SK-MEL-5 (cell line): ENCODE measurements around a stretch of chr1.

DNA sequence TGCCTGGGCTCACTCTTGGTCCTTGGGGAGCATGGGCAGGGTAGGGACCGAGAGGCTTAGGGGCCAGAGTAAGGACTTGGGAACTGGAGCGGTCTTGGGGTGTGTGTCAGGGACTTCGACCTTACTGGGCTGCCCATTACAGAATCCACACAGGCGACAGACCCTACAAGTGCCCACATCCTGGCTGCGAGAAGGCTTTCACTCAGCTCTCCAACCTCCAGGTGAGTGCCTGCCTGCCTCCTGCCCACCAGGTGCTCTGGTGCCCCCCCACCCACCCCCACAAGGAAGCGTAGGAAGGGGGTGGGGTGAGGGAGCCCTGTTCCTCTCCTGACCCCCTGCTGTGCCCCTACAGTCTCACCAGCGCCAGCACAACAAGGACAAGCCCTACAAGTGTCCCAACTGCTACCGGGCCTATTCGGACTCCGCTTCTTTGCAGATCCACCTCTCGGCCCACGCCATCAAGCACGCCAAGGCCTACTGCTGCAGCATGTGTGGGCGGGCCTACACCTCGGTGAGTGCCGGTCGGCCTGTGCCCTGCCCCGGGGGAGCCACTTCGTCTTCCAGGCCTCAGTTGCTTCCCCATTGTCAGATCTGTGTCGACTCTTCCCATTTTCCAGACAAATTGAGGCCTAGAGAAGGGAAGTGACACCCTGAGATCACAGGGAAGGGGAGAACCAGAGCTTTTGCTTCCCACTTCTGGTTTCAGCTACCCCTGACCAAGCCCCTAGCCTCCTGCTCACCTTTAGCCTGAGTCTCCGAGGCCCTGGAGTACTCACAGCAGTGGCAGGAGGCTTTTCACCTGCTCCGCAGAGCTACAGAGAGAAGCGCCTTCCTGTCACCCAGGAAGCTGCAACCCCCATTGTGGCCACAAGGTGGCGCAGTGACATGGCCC is 25.9 kb downstream of the A3GALT2 start:
RAMPAGE:
- cytosol, long total RNA: no peak
- long total RNA: no peak
- nucleus, long total RNA: no peak

DNA sequence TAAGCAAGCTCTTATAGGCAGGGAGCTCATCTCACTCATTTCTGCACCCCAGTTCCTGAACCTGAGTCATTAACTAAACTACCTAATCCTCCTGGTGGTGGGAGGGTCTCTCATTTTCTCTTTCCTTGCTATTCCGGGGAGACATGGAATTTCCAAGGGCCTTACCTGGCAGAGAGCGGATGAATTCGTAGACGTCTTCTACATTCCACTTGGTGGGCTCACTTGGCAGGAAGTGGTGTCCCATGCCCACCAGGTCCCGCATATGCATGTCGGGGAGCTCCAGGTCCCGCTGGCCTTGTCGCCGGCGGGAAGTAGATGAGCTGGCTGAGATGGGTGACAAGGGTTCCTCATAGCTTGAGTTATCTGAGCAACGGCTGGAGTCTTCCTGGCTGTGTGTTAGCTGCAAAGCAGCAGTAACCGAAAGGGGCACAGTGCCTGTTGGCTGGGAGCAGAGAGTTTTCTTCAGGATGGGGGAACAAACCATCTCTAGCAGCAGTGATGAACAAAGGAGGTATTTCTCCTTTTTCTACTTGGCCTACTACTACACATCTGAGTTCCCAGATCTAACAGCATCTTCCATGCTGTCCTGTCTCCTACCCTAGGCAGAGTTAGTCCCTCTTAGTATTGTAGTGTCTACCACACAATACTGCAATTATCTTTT is 7.9 kb upstream of the A3GALT2 start:
RAMPAGE:
- cytosol, long total RNA: no peak
- long total RNA: no peak
- nucleus, long total RNA: no peak

GRCh38 chr1:33337917-33338415 is 17.1 kb upstream of the A3GALT2 start:
RAMPAGE:
- cytosol, long total RNA: no peak
- long total RNA: no peak
- nucleus, long total RNA: no peak

DNA sequence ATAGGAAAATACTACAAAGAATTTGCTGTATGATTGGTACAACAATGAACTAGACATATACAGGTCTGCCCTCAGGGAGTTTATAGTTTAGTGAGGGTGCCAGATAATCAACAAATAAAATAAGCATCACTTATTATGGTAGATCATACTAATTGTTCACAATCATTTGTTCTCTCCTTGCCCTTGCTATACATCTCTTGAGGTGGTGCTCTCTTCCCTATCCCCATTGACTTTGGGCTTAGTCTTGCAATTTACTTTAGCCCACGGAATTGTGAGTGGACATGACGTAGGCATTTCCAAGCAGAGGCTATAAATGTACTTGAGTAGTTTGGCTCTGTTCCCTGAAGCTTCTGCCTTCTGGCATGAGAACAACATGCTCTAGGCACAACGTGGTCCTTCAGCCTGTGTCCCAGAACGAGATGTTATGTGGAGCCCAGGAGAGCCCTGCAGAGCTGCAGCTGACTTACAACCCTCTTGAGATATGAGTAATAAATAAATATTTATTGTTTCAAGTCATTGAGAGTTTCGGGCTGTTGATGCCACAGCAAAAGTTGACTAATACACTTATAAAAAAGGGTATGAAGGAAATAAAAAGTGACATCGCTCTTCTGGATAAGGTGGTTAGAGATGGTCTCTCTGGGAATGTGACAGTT is 105.3 kb upstream of the HMGB4 start:
RAMPAGE:
- cytosol, long total RNA: no peak
- long total RNA: no peak
- nucleus, long total RNA: no peak

GRCh38 chr1:33902891-33903201 is 39.0 kb downstream of the HMGB4 start:
RAMPAGE:
- cytosol, long total RNA: no peak
- long total RNA: no peak
- nucleus, long total RNA: no peak

GRCh38 chr1:34683651-34684099 is 71.2 kb upstream of the GJB5 start:
RAMPAGE:
- cytosol, long total RNA: no peak
- long total RNA: no peak
- nucleus, long total RNA: no peak

DNA sequence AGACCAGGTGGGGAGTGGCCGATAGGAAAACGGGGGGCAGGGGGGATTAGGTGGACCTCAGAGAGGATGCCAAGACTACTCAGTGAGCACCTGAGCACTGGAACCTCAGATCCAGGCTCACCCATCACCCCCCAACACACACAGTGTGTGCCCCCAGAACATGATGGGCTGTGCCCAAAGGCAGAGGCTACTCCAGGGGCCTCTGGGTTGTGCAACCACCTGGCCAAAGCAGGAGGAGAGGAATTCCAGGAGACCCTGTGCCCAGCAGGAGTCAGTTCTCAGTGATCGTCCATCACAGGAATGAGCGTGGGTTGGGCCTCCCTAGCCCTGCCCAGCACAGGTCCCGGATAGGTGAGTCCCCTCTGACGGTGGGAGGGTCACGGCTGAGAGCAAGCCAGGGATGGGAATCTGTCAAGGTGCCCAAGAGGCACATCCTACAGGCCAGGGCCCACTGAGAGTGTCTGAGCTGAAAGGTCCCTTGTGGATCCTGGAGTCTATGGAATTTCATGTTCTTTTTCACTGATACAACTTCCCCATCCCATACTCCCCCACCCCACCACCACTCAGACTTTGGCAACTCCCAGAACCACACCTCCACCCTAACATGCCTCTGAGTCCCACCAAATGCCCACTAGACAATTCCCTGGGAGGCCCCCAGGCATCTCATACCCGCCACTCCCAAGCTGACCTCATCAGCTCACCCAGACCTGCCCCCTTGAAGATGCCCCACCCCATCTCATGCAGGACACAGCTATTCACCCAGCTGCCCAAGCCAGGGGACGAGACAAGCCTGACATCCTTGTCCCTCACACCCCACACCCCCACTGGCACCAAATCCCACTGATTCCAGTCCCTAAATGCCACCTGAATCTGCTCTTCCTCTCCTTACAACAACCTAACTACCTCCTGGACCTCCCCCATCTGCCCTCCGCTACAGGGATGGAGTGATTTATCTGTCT is 3.1 kb downstream of the GJB4 start:
RAMPAGE:
- cytosol, long total RNA: no peak
- long total RNA: no peak
- nucleus, long total RNA: no peak

DNA sequence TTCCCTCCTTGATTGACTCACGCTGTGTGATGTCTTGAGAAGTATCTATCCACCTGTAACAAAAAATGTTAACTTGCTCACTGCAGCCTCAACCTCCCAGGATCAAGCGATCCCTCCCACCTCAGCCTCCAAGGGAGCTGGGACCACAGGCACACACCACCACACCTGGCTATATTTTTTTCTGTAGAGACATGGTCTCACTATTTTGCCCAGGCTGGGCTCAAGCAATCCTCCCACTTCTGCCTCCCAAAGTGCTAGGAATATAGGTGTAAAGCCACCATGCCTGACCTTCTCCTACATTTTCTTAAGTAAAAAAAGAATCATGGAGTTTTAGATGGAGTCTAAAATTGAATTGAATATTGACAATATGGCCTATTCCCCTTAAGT is 15.6 kb downstream of the SFPQ start:
RAMPAGE:
- cytosol, long total RNA: no peak
- long total RNA: no peak
- nucleus, long total RNA: no peak

RAMPAGE:
- cytosol, long total RNA: no peak
- long total RNA: no peak
- nucleus, long total RNA: no peak
Observed at GRCh38 chr1:35185694-35186763, 6.9 kb downstream of the SFPQ start.

GRCh38 chr1:35363280-35363658 is 94.8 kb downstream of the ZMYM4 start:
RAMPAGE:
- cytosol, long total RNA: no peak
- long total RNA: no peak
- nucleus, long total RNA: no peak

RAMPAGE:
- cytosol, long total RNA: no peak
- long total RNA: no peak
- nucleus, long total RNA: no peak
Observed at GRCh38 chr1:35538796-35539406, 18.3 kb downstream of the KIAA0319L start.

DNA sequence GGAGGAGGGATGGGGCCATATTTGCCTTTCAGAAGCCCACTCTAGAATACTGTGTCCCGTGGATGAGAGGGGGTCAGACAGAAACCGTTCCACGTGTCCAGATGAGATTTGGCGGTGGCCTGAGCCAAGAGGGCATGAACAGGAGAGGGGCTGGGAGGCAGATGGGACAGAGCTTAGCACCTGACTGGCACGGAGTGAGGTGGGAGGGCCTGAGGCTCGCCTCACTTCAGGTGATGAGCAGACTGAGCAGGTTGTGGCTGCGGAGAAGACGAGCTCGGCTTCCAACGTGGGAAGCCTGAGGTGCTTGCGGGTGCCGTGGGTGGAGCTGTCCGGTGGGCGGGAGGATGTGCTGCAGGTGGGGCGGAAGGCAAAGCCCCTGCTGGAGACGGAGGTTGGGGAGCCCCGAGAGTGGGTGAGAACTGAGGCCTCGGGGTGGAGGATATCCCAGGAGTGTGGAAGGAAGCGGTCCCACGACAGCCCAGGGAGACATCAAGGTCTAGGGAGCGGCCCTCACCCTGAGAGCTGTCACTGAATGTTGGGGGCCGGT is 11.5 kb downstream of the C1orf216 start:
RAMPAGE:
- cytosol, long total RNA: no peak
- long total RNA: no peak
- nucleus, long total RNA: no peak

DNA sequence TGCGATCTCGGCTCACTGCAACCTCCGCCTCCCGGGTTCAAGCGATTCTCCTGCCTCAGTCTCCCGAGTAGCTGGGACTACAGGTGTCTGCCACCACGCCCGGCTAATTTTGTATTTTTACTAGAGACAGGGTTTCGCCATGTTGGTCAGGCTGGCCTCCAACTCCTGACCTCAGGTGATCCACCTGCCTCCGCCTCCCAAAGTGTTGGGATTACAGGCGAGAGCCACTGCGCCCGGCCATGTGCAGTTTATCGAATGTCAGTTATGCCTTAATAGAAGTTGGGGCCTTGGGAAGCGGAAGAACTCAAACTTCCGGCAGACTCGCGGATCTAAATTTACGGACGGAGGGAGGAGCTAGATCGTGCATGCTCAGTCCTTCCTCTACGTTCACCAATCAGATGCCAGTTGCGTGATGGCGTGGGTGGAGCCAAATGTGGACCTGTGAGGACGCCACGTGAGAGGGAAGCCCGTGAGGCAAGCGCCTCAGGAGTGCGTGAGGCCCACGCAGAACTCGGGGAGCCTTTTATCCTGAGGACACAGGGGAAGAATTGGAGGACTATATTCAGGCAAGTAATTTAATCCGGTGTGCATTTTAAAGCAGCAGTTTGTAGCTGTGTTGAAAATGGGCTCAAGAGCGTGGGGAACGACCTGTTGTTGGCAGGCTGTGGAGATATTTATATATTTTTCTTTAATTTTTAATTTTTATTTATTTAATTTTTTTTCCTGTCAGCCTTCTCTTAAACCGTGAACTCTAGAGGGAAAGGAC is 13.5 kb upstream of the AGO1 start:
RAMPAGE:
- cytosol, long total RNA: no peak
- long total RNA: no peak
- nucleus, long total RNA: no peak

DNA sequence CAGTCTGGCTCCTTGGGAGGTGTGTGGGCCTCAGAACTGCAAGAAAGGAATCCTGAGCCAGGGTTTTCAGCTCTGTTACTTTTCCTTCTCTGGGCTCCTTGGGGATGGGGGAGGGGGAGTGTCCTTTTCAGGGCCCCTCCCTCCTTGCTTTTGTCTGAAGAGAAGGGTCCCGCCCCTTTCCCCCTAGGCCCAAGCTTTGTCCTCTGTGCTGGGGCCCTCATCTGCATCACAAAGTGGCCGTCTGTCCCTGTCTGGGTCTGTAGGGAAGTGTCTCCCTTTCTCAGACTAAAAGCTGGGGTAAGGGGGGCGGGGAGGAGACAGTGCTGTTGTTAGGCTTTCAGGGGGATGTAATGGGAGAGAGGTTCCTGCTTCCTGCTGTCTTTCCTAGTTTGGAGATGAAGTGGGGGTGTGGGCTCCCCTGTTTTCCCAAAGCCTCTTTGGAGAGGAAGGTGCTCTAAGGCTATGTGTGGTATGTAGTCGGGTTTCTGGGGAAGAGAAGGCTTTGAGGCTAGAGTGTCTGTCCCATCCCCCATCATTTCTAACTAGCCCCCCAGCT is 3.1 kb downstream of the AGO1 start:
RAMPAGE:
- cytosol, long total RNA: no peak
- long total RNA: no peak
- nucleus, long total RNA: no peak

RAMPAGE:
- cytosol, long total RNA: no peak
- long total RNA: no peak
- nucleus, long total RNA: no peak
Observed at GRCh38 chr1:35888159-35888904, 5.3 kb downstream of the AGO1 start.

GRCh38 chr1:36176181-36176882 is 20.4 kb downstream of the MAP7D1 start:
RAMPAGE:
- cytosol, long total RNA: no peak
- long total RNA: no peak
- nucleus, long total RNA: no peak

DNA sequence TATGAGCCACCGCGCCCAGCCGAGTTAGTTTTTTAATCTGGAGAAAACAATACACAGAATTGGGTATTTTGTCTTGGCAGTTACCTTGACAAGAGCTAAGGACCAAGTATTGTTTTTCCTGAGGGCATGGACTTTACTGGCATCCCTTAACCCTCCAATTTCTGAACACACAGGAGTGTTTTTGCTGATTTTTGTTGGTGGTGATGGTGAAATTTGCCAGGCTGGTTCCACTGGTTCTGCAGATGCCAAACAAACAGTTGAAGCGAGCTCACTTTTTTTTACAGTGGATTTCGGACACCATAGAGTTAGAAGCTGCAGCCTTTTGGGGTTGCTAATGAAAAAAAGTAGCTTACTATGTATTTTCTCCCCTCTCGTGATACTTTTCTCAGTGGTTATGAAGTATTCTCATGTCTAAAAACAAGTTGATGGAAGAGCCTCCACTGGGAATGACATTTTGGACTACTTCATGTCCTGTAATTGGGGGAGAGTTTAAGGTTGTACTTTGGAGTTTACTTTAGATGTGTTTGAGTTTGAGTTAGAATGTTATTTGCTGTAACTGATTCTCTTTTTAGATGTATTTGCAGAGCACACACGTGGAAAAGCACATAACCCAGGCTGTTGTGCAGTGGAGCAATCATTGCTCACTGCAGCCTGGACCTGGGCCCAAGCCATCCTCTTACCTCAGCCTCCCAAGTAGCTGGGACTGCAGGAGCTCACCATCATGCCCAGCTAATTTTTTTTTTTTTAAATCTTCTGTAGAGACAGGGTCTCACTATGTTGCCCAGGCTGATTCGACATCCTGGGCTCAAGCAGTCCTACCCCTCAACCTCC is 36.9 kb upstream of the SH3D21 start:
RAMPAGE:
- cytosol, long total RNA: no peak
- long total RNA: no peak
- nucleus, long total RNA: no peak

GRCh38 chr1:36301238-36301913 is 4.8 kb upstream of the SH3D21 start:
RAMPAGE:
- cytosol, long total RNA: no peak
- long total RNA: no peak
- nucleus, long total RNA: no peak

DNA sequence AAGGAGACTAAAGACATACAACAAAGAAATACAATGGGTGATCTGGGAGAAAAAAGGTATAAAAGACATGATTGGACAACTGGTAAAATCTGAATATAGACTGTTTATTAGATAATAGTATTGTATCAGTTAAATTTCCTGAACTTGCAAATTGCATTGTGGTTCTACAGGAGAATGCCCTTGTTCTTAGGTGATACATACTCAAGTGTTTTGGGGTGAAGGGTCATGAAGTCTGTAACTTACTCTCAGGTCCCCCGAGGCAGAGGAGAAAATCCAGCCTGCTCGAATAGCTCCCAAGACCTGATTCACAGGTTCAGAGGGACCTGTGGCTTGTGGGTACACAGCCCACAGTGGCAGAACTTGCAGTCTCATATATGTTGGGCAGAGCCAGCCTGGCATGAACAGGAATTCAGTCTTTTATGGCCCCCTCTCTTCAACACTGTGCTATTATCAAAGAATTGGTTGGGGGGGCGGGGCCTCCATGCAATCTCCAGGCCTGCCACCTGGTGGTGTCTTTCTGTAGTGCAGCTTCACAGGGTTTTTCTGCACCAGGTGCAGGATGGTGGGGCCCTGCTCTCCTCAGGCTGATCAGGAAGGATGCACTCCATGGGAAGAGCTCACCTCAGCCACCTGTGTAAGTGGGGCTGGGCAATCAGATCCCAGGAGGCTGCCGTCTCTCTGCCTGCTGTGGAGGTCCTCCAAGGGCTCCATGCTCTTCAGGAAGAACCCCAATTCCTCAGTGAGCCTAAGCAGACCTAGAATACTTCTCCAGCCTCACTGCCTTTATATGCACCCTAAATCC is 16.8 kb downstream of the STK40 start:
RAMPAGE:
- cytosol, long total RNA: no peak
- long total RNA: no peak
- nucleus, long total RNA: no peak

GRCh38 chr1:36369503-36369838 is 16.3 kb downstream of the STK40 start:
RAMPAGE:
- cytosol, long total RNA: no peak
- long total RNA: no peak
- nucleus, long total RNA: no peak